Subcutaneous preadipocyte (primary cell): ENCODE data around the genes FOXP4 and C6orf132.

- CAGE, long polyA plus RNA: no peak
Measured at GRCh38 chr6:41272588-41273537, 13.6 kb downstream of the TREM1 start.

- CAGE, long polyA plus RNA: no peak
Measured at GRCh38 chr6:41504219-41505079, 41.7 kb upstream of the FOXP4 start.

GRCh38 chr6:41505080-41505641, 41.0 kb upstream of the FOXP4 start:
- CAGE, long polyA plus RNA: no peak

DNA sequence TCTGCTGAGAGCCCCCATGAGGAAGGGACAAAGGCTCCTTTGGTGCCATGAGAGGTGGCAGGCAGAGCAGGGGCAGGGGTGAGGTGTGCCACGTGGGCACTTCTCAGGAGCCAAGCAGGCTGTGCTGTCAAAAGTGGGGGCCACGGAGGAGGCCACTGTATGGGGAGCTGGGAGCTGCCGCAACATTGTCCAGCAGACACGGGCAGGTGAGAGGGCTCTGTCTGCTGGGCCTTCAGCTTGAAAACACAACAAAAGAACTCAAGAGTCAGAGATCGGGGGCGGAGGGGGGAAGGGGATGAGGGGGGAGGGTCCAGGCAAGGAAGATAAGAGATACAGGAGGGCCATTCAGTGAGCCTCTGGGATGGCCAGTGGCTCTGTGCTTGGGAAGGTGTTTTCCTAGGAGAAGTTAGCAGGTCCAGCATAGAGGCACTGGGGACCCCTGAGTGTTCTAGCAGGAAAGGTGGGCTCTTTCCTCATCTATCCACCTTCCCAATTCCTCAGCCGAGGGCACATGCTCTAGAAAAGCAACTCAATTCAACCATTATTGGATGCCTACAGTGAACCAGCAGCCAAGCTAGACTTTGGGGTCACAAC, 21.4 kb upstream of the FOXP4 start:
- CAGE, long polyA plus RNA: no peak

GRCh38 chr6:41532200-41532527, 14.0 kb upstream of the FOXP4 start:
- CAGE, long polyA plus RNA: no peak

- CAGE, long polyA plus RNA: no peak
Measured at GRCh38 chr6:41546030-41546771, at the start of gene FOXP4. Gene FOXP4 (plus strand): TSS chr6:41546381.

DNA sequence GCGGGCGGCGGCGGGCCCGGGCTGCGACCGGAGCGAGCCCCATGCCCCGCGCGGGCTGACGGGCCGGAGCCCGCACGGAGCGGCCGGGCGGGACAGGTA, 440 bp downstream of the FOXP4 start:
- CAGE, long polyA plus RNA: no peak

DNA sequence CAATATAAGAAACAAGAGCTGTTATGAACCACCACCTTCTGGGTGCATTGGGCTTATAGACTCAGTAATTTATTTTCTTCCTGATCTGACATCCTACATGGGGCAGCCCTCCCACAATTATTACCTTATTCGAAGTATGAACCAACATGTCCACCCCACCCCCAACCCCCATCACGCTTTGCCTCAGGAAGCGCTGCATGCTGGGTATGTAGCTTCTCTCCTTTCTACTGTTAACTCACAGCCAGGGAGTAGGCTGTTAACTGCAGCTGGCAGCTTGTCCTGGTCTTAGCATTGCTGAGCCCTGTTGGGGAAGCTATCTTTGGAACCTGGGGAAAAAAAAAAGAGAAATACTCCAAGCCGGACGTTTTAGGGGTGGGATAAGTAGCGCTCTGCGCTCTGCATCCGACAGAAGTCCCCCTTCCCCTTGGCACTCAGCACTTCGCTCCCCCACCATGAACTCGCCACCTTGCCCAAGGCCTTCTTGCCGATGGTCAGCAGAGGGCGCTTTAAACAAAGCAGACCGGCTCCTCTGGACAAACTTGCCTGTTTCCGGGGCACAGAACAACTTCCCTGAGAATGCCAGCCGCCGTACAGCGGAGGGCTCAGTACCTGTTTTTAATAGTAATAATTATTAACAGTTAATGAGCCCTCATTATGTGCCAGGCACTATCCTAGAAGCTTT, 35.4 kb upstream of the MDFI start:
- CAGE, long polyA plus RNA: no peak

GRCh38 chr6:41683616-41684243, 45.5 kb downstream of the MDFI start:
- CAGE, long polyA plus RNA: no peak

- CAGE, long polyA plus RNA: no peak
Measured at GRCh38 chr6:41706598-41707406, 28.6 kb downstream of the TFEB start.

DNA sequence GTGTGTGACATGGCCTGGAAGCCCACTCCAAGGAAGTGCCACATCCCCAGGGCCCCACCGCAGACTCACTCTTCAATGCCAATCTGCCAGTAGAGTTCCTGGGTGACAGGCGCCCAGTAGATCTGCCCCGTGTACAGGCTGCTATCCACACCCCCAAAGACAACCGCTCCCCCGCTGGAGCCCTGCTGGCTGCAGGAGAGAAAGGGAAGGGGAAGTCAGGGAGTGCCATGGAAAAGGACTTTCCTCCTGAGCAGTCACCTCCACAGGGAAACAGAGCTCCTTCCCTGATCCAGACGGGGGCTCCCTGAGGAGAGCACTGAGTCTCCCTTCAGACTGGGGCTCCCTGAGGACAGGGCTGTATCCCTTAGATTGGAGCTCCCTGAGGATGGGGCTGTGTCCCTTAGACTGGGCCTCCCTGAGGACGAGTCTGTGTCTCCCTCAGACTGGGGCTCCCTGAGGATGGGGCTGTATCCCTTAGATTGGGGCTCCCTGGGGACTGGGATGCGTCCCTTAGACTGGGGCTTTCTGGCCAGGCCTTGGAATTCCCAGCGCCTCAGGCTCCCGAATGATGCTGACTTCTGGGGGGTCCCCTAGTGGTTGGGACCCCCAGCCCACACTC, 5.1 kb upstream of the TFEB start:
- CAGE, long polyA plus RNA: no peak

DNA sequence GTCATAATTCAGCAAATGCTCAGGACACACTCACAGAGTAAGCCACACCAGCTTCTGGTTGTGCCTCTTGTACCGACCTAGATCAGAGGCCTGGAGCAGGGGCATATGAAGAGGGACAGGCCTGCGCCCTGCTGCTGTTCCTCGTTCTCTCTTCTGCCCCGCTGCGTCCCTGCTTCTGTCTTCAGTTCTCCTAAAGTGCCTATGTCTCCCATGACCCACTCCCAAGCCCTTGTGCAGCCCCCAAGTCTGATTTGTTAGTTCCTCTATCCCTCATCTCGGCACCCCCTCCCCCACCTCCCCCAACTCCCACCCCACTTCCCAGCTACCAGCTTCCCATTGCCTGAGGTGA, 1.0 kb upstream of the PGC start:
- CAGE, long polyA plus RNA: no peak

DNA sequence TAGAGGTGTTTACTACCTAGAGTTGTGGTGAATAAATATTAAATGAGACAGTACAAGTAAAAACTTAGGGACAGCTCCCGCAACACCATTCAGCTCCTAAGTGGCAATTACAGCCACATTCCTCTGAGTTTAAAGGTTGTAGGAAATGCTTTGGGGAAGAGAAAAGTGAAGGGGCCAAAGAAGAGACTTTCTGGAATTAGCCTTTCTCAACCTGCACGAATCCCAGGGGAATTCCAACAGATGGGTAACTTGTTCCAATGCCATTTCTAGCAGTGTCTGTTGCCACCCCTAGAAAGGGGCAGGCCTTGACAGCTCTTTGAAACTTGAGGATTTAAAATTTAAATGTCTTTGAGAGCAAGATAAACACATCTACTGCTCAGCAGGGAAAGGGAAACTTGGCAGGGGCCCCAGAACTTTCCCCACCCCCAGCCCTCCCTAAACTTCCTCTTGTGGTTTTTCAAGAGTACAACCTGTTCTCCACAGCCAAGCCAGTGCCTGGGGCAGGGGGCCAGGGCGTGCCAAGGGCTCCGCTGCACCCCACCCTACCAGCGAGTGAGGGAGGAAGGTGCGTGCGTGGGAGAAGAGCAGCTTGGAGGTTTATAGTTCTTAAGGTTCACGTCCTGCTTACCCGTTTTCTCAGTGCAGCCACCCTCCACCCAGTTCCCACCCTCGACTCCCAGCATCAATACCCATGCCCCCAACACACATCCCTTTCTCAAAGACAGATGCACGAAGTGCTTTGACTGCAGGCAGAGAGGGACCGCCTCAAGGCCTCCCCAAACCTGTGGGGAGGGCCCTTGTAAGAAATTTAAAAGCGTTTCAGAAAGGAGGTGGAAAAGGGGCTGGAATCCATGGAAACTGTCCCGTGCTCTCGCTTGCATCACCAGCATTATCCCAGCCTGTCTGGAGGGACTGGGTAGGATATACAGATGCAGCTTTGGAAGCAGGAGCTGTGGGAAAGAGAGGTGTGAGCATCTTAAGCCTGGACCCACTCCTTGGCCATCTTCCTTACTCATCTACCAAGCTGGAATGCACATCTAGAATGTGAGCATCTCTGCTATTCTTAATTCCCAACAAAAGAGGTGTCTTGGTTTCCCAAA, 4.6 kb upstream of the TAF8 start:
- CAGE, long polyA plus RNA: no peak

DNA sequence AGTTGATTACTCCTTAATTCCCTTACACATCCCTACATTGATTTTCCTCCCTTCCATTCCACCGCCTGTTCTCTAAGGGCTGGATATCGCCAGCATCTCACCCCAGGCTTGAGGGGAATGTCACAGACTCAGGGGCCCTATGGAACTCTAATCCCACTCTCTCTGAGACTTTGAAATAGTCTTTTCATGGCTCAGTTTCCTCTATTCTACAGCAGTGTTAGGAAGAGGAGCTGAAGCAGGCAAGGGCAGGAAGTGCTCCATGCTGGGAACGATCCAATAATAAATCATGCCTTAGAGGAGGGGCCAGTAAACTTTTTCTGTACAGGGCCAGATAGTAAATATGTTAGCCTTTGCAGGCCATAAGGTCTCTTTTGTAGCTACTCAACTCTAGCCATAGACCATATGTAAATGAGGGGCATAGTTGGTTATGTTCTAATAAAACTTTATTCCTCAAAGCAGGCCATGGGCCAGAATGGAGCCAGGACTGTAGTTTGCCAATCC, 3.3 kb downstream of the C6orf132 start:
- CAGE, long polyA plus RNA: no peak

- CAGE, long polyA plus RNA: no peak
Measured at GRCh38 chr6:42142061-42143160, at the start of gene C6orf132. Gene C6orf132 (minus strand): TSS chr6:42142620.

GRCh38 chr6:42417516-42418122, 34.1 kb downstream of the TRERF1 start:
- CAGE, long polyA plus RNA: no peak

DNA sequence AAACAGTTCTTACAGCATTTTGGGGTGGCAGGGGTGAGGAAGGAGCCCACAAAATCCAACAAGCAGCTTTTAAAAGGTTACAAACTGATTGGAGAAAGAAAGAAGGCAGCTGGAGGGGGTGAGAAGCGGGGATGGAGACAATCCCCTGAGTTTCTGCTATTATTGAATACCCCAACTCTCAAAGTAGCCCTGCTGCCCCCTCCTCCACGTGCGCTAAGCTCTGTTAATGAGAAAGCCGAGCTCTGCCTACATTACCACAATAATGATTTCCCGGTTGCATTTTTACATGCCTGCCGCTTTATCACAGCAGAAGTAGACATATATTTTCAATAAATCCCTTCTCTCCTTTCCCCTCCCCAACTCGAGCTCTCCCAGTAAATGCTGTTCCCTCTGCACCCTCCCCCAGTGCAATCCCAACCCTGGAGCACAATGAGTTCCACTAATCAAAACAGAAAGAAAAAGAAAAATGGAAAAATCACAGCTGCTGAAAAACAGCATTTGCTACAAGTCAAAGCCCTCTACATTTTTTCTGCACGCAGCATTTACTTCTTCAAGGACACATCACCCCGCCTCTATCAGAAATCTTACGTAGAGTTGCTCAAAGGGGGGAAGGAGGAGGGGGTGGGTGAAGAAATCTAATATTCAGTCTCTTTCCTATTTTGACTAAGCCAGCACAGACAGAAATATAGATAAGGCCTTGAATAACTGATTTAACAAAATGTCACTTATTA, 10.8 kb downstream of the TRERF1 start:
- CAGE, long polyA plus RNA: no peak

- CAGE, long polyA plus RNA: no peak
Measured at GRCh38 chr6:42452665-42453038, 926 bp upstream of the TRERF1 start.

GRCh38 chr6:42697794-42698336, 24.5 kb downstream of the PRPH2 start:
- CAGE, long polyA plus RNA: no peak

DNA sequence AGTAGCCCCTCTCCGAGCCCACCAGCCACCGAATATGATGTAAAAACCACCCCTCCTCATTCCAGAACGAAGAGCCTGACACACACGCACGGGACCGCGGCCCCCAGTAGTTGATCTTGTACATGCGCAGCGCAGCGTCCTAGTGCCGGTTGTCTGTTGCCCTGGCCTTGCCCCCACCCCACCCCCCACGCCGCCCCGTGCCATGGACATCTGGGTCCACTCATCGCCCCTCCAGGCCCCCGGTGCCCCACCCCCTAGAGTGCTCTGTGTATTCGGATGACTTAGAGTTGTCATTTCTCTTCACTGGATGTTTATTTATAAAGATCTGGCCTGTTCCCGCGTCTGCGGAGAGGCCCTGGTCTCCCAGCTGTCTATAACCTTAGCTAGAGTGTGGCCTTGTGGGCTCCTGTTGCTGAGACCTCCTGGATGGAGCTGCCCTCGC, 5.3 kb upstream of the PRPH2 start:
- CAGE, long polyA plus RNA: no peak